Epithelial cell of esophagus (primary cell): ENCODE results near the gene SNX27.

GRCh38 chr1:150852302-150852735 is 24.1 kb downstream of the ARNT start:
- RRBS = no CpG with 5 or more reads among the region's 3 CpGs

DNA sequence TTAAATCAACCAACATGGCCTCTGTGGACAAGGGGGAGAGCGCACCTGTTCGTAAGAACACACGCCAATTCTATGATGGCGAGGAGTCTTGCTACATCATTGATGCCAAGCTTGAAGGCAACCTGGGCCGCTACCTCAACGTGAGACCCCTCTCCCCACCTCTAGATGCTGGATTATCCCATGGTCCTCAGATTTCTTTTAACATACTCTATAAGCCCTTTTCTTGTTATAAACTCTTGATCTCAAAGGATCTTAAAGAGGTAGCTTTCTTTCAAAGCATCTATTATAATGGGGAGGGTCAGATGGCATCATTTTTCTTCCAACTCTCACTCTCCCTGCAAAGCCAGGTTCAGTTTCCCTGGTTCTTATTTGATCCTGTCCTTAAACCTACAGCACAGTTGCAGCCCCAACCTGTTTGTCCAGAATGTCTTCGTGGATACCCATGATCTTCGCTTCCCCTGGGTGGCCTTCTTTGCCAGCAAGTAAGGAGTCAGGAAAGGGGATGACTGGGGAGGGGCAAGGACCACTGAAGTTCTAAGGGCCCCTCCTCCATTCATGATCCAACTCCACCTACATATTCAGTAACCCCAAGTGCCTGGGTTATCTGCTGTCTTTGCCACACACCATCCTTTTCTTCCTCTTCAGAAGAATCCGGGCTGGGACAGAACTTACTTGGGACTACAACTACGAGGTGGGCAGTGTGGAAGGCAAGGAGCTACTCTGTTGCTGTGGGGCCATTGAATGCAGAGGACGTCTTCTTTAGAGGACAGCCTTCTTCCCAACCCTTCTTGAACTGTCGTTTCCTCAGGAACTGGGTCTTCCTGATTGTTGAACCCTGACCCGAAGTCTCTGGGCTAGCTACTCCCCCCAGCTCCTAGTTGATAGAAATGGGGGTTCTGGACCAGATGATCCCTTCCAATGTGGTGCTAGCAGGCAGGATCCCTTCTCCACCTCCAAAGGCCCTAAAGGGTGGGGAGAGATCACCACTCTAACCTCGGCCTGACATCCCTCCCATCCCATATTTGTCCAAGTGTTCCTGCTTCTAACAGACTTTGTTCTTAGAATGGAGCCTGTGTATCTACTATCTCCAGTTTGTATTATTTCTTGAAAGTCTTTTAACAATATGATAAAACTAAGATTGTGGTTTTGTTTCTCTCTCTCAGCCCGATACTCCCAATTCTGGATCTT is 10.6 kb downstream of the CERS2 start:
- RRBS = no CpG with 5 or more reads among the region's 15 CpGs

DNA sequence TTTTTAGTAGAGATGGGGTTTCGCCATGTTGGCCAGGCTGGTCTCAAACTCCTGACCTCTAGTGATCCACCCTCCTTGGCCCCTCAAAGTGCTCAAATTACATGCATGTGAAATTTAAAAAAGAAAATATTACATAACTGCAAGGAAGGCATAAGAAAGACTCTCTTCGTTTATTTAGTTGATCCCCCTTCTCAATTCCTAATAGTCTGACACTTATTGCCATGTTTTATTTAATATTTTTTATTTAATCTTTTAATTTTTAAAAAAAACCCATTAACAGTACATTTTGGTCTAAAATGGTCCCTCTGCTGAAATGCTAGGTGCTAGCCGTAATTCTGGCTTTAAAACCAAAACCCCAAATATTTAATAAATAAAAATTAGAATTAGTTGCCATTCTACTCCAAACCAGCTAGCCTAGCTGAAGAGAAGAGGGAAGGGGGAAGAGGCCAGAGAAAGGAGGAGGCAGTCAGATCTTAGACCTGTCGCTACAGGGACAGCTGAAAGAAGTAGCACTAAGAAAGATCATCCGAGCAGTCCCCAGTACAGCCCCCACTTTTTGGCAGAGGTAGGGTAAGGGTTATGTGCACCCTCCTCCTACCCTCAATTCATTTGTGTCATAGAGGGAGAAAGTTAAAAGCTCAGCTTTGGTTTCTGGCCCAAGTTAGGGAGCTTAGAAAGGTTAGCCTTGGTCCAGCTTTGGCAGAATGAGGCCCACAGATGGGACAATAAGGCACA is 9.4 kb downstream of the CERS2 start:
- RRBS = no CpG with 5 or more reads among the region's 5 CpGs

DNA sequence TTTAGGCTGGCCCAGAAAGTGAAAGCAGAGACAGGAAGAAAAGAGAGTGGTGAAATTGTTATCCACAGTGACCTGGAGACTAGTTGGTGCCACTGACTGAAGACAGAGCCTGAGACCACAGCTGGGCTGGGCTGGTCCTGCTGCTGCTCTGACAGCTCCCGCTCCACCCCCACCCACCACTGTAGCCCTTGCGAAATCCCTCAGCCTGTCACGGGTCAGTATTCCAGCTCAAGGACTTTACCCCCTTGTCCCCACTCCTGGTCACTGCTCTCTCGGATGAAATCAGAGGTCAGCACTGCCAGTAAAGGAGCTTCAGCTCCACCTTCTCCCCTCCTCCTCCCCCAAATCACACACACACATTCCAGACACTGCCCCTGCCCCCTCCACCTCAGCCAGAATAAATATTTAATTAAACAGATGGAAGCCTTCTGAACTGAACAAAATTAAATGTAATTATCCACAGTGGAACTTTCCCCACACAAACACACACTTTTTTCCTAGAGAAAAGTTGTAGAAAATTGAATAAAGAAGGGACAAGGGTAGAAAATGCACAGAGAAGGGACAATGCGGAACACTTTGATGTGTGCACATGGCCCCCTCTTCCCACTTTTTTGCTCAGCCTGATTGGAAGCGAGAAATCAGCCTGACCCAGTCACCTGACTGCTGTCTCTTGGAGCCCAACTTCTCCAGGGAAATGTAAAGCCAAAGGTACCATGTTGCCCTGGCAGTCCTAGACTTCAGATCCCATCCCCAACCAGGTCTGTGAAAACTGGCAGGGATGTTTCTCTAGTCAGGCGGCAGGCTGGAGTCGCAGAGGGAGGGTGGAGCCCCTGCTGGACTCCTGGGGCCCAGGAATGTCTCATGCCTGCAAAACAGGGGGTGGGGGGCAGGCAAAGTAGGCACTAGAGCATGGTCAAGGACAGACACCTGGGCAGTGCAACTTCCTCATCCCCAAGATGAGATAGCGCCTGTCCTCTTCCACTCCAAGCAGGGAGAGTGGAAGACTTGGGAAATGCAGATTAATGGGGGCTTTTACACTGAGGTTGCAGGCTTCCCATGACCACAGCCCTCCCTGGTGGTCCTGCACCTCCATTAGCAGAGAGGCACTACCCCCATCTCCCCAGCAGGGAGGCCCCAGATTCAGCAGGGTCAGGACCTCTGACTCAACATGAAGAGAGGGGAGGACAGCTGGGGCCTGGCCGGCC is 3.0 kb downstream of the CERS2 start:
- RRBS = no CpG with 5 or more reads among the region's 10 CpGs

GRCh38 chr1:151001514-151002299 is 5.0 kb downstream of the MINDY1 start:
- RRBS = no CpG with 5 or more reads among the region's 8 CpGs

- RRBS = no CpG with 5 or more reads among the region's 4 CpGs
Measured at GRCh38 chr1:151013546-151014021, 5.3 kb downstream of the PRUNE1 start.

GRCh38 chr1:151037078-151037696 is 801 bp downstream of the BNIPL start:
- RRBS = no CpG with 5 or more reads among the region's 7 CpGs

DNA sequence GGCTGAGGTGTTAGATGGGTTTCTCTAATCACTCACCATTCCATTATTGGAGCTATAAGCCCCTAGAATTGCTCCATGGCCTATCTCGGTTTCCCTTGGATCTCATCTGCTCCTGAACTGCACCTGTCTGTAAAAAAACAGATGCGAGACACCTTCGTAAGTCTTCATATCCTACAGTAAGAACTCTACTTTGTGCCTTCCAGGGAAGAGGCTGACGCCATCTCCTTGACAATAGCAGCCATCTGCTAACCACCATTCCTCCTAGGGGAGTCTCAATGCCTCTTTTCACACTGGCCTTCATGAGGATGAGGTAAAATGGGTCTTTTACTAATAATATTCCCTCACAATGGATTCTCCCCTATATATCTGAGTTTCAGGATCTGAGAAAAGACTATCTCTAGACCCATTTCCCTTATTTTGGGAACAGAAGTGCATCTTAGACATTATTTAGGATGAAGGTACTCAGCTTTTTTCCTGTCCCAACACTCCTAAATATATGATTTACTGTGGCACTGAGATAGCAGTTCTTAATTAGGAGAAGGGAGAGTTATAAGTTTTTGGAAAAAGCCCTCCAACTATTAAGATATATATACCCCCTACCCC is 5.1 kb downstream of the CDC42SE1 start:
- RRBS = no CpG with 5 or more reads among the region's 4 CpGs

- RRBS = no CpG with 5 or more reads among the region's 47 CpGs
Measured at GRCh38 chr1:151281316-151282025, 628 bp upstream of the ZNF687 start.

DNA sequence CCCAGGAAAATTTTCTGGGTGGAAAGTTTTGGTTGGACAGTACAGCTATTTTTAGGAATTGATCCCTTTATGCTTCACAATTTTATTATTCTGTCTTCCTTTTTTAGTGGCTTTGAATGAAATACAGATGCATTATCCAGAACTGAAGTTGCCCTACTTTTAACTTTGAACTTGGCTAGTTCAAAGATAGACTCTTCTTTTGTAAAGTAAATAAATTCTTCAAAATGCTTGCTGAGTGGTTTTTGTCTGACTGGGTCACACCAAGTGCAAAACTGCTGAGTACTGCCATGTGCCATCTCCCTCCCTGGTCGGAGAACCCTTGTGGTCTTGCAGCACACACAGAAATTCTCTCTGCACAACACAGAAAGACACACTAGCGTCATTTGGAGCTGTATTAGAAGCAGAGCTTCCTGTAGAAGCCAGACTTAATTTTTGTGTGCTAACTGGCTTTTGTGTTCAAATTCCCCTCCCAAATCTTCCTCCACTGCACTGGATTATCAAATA is 2.4 kb downstream of the PSMB4 start:
- RRBS = no CpG with 5 or more reads among the region's 2 CpGs

DNA sequence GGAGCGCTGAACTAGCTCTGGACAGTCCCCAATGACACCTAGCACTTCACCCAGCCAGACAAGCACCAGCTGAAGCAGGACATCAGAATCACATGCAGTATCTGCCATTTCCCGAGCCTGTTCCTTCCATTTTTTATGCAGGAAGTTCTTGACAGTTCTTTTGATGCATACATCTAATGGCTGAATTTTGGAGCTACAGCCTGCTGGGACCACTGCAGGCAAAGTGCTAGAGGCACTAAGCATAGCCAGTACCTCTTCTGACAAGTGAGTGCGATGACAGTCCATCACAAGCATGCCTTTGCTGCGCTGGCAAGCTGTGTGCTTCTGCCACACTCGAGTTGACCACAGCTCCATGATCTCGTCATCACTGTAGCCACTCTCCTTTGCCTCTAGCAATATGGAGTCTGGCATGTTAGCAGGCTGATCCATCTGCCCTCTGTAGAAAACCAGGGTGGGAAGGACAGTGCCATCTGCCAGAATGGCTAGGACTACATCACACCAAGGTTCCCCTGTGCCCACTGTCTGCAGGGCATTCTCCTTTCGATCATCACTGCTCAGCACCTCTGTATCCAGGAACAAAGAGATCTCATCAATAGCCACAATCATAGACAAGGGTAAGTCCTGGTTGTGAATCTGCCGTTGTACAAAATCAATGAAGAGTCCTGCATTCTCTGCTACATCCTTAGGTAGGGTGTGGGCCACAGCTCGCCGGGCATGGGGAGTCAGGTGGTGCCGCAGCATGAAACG is 5.9 kb downstream of the PSMB4 start:
- RRBS = no CpG with 5 or more reads among the region's 12 CpGs

GRCh38 chr1:151425197-151425604 is 25.8 kb downstream of the PSMB4 start:
- RRBS = no CpG with 5 or more reads among the region's 4 CpGs

GRCh38 chr1:151529805-151530212 is 10.3 kb upstream of the TUFT1 start:
- RRBS = no CpG with 5 or more reads among the region's 18 CpGs

- RRBS = no CpG with 5 or more reads among the region's 7 CpGs
Measured at GRCh38 chr1:151584174-151584738, 27.6 kb upstream of the SNX27 start.

DNA sequence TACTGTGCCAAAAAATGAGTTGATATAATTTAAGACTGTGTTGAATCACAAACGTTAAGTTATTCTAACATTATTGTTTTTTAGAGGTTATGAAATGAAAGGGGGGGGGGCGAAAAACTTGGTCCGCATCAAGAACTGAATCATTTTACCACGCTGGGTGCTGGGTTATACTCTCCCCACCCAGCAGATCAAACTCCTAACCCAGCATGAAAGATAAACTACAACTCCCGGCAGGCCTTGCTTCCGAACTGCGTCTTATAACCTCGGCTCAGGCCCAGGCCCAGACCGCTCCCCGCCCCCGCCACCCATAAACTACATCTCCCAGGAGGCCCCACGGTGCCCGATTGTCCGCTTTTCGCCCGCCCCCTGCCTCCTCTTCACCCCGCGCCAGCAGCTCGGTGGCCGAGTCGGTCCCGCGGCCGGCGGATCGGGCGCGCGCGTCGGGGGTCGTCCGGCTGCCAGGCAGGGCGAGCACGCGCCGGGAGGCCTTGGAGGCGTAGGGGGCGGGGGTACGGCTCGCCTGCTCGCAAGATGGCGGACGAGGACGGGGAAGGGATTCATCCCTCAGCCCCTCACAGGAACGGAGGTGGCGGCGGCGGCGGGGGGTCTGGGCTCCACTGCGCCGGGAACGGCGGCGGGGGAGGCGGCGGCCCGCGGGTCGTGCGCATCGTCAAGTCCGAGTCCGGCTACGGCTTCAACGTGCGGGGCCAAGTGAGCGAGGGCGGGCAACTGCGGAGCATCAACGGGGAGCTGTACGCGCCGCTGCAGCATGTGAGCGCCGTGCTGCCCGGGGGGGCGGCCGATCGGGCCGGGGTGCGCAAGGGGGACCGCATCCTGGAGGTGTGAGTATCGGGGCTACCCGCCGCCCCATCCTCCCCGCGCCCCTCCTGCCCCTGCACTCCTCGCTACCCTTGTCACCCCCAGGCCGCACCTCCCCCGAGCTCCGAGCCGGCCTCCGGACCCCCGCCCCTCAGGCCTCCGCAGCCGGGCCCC is at the start of gene SNX27:
SNX27 (plus strand) TSS at position 380 of the 993 bp plus-strand sequence.
- RRBS = 4% methylated on average over 14 of the region's 97 CpGs

DNA sequence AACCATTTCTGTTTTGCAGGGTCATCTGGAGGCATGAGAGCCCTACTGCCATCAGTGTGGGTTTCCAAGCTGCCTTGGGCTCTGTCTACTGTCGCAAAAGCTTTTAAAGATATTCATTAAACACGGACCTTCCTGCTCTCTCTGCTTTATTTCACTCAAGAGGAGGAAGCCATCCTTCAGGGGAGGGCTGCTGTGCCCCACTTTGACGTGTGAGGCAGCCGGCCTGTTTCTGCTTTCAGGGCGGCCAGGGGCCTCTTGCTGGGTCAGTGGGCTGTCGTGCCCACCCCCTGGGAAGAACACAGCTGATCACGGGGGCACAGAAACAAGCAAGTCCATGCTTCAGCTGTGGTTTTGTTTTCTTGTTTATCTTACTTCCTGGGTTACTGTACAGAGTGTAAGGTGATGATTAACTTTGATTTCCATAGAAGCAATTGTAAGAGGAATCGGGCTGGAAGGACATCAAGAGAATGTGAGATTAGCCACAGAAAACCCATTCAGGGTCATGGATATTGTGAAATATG is 8.2 kb downstream of the RIIAD1 start:
- RRBS = no CpG with 5 or more reads among the region's 8 CpGs

GRCh38 chr1:151759650-151760305 is 3.5 kb downstream of the MRPL9 start:
- RRBS = no CpG with 5 or more reads among the region's 4 CpGs

GRCh38 chr1:151815457-151815882 is 10.3 kb upstream of the LINGO4 start:
- RRBS = no CpG with 5 or more reads among the region's 4 CpGs

- RRBS = no CpG with 5 or more reads among the region's 10 CpGs
Measured at GRCh38 chr1:151827469-151828003, 4.1 kb downstream of the RORC start.